Ileum (tissue), 1 donor: ENCODE measurements around a stretch of chr16.

GRCh38 chr16:28609083-28609539 is 733 bp downstream of the SULT1A1 start:
- PRO-cap = no peak

DNA sequence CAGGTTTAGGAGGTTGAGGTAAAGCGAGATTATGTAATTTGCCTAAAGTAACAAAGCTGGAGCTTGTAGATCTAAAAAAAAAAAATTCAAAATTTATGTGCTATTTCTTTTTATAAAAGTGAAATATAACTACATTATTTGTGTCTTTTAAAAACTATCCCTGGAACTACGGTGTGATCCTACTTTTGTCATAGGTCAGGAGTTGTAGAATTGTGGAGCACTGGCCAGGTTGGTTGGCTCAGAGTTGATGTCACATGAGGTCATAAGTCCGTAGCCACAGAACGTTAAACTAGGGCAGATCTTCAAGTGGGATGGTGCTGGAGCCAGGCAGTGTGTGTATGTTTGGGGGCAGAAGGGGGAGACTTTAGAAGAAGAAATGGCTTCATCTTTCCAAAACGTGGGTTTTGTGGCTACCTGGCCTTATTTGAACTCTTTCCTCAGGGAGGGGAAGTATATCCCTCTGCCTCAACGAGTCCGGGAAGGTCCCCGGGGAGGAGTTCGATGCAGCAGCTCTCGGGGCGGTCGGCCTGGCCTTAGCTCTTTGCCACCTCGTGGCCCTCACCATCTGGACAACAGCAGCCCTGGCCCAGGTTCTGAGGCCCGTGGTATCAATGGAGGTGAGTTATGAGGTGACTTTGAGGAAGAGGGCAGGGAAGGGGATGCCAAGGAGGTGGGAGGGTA is 7.5 kb downstream of the ATXN2L start:
- PRO-cap = no peak

DNA sequence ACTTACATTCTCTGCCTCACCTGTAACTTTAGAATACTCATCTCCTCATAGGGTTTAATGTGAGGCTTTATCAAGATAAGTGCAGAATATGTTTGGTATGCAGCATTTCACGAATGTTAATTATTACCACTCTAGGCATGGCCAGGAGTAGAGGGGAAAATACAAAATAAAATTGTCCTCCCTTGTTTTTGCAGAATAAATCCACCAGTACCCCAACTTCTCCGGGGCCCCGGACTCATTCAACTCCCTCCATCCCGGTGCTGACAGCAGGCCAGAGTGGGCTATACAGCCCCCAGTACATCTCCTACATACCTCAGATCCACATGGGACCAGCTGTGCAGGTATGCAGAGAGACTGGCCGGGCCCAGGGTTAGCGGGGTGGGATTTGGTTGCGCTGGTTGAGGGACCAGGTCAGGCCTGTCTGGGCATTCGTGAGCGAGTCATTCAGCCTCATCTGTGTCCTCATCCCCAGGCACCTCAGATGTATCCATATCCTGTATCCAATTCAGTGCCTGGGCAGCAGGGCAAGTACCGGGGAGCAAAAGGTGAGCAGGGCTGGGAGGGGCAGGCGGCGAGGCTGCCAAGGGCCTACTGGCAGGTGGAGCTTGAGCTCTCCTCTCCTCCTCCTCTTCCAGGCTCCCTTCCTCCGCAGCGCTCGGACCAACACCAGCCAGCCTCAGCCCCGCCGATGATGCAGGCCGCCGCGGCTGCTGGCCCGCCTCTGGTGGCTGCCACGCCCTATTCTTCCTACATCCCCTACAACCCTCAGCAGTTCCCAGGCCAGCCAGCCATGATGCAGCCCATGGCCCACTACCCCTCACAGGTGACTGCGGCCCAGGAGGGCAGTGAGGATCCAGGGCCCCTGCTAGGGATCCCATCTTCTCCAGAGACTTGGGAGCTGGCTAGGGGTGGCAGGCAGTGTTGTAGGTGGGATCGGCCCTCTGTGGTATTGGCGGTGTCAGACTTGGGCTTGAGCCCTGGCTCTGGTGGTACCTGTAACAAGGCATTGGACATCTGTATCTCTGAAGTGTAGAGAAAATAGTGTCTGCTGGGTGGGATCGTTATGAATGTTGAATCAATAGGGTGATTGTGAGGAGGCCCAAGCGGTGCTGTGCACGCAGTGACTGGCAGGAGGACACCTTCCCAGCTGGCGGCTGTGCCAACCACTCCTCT is 11.5 kb downstream of the ATXN2L start:
- PRO-cap = no peak

- PRO-cap = no peak
These were observed 2.0 kb downstream of the TUFM start for GRCh38 chr16:28844060-28844601.

DNA sequence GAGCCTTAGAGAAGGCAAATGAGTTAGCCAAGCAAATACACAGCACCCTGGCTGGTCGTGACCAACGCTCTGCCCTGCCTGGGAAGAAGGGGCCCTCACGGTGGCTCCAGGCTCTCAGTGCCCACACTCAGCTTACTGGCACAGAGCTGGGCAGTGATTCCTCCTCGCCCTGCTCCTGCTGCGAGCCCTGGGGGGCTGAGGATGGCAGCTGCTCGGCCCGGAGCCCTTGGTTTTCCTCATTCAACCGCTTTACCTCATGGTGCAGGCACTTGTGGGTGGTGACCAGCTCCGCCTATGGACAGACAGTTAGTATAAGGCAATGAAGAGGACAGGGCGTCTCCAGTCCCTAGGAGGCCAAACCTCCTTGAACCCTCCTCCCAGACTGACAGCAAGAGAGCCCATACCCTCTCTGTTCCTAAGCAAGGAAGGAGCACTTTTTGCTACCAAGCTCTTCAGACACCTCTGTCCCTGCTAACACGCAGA is 16.5 kb downstream of the RABEP2 start:
- PRO-cap = no peak

DNA sequence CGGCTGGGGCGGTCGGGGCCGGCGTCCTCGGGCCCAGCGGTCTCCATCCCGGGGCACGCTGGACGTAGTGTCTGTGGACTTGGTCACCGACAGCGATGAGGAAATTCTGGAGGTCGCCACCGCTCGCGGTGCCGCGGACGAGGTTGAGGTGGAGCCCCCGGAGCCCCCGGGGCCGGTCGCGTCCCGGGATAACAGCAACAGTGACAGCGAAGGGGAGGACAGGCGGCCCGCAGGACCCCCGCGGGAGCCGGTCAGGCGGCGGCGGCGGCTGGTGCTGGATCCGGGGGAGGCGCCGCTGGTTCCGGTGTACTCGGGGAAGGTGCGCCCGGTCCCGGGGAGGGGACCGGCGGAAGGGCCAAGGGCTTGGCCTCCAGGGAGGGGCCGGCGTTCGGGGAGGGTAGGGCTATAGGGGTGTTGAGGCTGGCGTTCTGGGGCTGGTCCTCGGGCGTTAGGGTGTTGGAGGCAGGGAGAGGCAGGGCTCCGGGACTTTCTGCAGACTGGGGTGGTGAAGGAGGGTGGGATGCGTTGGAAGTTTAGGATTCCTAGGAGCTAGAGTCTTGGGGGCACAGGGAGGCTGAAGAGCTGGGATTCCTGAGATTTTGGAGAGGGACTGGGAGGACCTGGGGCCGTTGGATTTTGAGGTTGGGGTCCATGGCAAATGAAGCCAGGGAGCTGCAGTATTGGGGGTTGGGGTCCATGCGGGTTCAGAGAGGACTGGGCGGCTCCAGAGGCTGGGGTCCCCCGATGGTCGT is 519 bp downstream of the NFATC2IP start:
- PRO-cap = unidirectional peak, minus-strand start at position 291 of the sequence

DNA sequence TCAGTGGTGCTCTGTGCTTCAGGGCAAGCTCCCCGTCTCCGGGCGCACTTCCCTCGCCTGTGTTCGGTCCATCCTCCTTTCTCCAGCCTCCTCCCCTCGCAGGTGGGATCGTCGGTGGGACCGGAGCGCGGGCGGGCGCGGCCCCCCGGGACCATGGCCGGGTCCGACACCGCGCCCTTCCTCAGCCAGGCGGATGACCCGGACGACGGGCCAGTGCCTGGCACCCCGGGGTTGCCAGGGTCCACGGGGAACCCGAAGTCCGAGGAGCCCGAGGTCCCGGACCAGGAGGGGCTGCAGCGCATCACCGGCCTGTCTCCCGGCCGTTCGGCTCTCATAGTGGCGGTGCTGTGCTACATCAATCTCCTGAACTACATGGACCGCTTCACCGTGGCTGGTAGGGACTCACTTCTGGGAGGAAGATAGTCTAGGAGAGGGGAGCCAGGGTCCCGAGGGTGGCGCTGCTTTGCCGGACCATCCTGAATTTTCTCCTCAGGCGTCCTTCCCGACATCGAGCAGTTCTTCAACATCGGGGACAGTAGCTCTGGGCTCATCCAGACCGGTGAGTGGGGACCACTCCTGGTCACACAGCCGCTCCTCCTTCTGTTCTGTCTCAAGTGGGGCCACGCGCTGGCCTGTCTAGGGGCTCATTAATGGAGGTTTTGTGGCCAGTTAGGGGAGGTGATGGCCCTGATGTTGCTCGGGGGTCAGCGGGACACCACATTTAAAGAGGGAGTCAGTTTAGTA is 593 bp downstream of the SPNS1 start:
- PRO-cap = no peak

DNA sequence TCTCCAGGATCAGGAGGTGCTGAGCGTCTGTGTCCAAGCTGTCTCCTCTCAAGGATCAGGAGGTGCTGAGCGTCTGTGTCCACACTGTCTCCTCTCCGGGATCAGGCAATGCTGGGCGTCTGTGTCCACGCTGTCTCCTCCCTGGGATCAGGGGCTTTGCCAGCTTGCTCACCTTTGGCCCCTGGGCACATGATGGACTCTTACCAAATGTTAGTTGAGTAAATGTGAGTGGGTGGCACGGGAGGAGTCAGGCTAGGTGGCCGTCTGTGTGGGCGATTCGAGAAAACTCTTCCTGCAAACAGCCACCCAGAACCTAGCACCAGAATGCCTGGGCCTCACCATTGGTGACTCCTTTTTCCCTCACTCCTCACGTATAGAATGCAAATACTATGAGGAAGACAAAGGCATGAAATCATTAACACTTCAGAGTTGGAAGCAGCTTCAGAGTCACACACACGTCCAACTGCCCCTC is 162.9 kb downstream of the LAT start:
- PRO-cap = no peak

- PRO-cap = no peak
These were observed 175.0 kb downstream of the LAT start for GRCh38 chr16:29159825-29160276.

DNA sequence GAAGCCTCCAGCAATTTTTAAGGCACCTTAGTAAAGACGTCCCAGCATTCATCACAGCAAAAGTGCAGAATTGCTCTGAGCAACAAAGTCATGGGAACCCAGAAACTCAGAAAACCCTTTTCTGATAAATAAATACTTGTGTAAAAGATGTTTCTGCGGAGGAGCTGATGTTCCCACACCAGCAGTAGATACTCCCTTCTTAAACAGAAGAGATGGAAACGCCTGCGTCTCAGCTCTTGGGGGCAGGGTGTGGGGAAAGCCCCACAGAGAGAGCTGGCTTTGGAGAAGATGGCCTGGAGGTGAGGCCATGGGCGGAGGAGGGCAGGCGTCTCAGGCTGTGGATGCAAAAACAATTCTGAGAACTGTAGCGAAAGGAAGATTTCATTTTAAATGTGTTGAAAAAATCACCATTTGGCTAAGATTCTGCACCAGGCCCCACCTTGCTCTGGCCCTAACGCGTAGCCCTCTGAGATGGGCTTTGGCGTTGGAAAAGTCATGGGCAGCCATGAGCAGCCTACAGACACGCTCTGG is 201.0 kb downstream of the LAT start:
- PRO-cap = no peak

- PRO-cap = unidirectional peak, plus-strand start at chr16:29228228
These were observed 178.6 kb downstream of the NPIPB11 start for GRCh38 chr16:29227864-29228447.

- PRO-cap = unidirectional peak, plus-strand start at chr16:29261630
These were observed 144.8 kb downstream of the NPIPB11 start for GRCh38 chr16:29261426-29262328.

- PRO-cap = no peak
These were observed 141.3 kb downstream of the NPIPB11 start for GRCh38 chr16:29265220-29265555.

GRCh38 chr16:29300220-29300695 is 106.3 kb downstream of the NPIPB11 start:
- PRO-cap = no peak

- PRO-cap = no peak
These were observed 63.7 kb downstream of the NPIPB11 start for GRCh38 chr16:29342875-29343230.

GRCh38 chr16:29744403-29745120 is 1.2 kb downstream of the C16orf54 start:
- PRO-cap = no peak

- PRO-cap = no peak
These were observed 12.2 kb upstream of the C16orf54 start for GRCh38 chr16:29757998-29758384.

- PRO-cap = no peak
These were observed 429 bp downstream of the KIF22 start for GRCh38 chr16:29790879-29791481.

DNA sequence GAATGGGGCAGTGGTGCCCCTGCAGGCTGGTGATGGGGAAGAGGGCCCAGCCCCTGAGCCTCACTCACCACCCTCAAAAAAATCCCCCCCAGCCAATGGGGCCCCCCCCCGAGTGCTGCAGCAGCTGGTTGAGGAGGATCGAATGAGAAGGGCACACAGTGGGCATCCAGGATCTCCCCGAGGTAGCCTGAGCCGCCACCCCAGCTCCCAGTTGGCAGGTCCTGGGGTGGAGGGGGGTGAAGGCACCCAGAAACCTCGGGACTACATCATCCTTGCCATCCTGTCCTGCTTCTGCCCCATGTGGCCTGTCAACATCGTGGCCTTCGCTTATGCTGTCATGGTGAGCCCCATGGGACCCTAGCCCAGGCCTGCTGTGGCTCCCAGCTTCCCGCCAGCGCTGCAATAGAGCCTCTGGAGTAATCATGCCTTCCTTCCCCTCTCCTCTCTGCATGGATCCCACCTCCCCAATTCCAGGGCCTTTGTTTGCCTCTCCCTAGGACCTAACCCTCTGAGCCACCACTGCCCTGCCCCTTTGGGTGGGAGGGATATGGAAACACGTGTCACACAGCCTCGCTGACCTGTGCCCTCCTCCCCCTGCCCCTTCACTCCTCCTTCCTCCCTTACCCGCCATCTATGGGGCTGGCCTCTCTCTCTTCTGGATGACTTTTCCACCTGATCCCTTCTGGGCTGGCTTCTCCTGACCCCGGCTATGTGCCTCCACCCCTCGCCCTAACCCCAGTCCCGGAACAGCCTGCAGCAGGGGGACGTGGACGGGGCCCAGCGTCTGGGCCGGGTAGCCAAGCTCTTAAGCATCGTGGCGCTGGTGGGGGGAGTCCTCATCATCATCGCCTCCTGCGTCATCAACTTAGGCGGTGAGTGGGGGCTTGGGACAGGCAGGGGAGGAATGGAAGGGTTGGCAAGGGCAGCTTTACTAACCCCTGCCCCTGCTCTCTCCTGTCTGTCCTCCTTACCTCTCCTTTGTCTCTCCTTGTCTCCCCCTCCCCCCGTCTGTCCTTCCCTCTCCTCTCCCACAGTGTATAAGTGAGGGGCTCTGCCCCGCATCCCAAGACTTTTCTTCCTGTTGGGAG is 1.9 kb downstream of the PRRT2 start:
- PRO-cap = no peak

DNA sequence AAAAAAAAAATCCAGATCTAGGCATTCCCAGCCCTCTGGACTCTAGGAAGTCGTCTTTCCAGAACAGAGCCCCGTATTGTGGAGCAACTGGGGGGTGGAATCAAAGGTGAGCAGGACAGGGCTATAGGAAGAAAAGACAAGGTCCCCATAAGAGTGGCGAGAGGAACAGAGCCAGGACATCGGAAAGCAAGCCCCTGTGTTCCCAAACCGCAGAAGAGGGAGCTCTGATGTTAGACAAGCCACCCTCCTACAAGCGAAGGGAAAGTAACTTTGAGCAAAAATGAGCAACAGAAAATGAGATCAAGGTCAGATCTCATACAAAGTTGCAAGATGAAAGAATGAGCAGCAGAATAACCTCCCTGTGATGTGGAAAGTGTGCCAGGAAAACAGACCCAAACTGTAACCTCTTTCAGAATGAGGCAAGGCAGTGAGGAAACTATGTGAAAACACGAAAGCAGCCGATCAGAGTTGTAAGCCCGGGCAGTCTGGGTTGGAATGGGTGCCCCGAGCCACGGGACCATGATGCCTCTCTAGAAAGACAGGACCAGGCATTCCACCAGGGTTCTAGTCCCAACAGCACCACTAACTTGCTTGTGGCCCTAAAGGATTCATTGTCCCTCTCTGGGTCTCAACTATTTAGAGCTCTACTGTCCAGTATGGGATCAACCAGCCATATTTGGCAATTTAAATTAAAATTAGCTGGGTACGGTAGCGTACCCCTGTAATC is 6.8 kb downstream of the MVP start:
- PRO-cap = no peak